ENCODE data around the gene FBXO21.

DNA sequence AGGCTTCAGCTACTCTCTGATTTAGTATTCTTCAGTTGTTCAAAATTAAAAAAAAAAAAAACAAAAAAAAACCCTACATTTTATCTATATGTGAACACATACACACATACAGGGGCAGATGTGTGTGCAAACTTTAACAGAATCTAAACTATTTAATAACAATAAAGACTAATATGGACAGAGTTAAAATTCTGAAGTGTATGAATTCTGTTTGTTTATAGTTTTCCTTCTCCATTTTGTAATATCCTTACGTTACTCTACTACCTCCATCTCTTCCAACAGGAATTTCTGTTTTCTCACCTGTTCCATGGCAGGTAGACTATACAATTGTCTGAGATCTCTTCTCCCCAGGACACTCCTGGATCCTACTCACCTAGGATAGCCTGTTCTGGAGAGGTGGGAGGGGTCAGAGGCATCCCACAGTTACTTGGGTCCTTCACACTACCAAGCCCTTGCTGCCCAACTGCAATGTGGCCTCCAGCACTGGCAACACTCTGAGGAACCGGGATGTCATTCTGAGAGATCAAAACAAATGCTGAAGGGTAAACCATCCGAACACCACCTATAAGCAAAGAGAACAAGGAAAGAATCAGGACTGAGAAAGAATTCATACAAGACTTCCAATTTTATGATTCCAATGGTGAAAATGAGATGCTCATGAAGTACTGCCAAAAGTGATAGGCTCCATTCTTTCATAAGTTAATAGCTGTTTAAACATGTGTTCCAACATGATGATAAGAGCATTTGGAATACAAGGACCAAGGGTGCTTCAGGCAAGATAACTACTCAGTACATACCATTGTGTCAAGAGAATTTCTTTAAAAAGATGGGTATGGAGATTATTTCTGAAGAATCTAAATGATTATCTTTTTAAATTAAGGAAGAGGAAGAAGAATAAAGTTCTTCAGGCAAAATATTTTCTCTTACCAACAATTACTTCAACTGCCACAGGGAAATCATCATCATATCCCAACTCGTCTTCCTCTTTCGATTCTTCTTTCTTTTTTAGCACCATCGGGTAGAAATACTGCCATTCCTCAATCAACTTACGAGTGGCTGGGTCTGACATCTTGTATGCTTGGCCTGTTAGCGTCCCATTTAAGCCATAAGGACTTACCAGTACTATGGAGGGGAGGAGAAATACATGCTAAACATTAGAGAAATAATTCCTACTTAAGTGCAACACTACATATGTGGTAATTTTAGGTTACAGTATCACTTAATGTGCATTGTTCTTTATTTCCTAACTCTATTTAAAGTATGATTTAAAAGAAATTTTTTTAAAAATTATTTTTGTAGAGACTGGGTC lies 258.2 kb downstream of the MED13L start:
- PRO-cap = no peak

DNA sequence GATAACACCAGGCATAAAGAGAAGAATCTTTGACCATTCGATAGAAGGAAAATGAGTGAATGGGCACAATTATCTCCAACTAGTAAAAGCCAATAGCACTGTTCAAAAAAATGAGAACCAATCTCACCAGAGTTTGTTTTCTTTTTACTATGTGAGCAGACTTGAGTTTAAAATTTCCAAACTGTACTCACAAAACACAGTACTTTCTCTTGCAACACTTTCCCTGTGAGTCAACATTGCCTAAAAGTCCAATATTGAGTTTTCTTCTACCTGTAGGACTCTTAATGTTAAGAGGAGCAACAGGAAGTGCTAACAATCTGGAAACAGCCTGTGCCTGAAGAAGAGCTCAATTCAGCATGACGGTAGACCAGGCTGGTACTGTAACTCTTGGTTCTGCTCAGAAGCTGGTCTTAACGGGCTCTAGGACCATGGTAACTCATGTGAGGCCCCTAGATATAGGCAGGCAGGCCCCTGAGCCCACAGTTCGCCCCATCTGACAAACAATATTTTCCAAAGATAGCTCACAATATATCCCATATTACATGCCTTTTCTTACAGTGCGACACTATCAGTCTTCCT lies 144.3 kb downstream of the MED13L start:
- PRO-cap = no peak

DNA sequence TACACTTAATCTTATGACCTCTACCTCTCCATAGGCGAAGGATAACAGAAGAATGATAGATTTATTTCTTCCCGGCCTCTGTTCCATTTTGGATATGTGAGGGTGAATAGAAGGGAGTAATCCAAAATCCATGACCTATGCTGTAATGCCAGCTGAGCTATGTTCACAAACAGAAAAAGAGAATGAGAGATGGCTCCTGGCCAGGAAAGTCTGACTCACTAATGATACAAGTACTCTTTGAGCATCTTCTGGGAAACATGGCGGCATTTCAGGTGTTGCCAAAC lies 55.2 kb downstream of the MED13L start:
- PRO-cap = no peak

- PRO-cap = unidirectional peak, plus-strand start at chr12:116318879
Observed at GRCh38 chr12:116318023-116319227, 40.9 kb upstream of the MED13L start.

- PRO-cap = no peak
Observed at GRCh38 chr12:116390376-116391292, 113.1 kb upstream of the MED13L start.

DNA sequence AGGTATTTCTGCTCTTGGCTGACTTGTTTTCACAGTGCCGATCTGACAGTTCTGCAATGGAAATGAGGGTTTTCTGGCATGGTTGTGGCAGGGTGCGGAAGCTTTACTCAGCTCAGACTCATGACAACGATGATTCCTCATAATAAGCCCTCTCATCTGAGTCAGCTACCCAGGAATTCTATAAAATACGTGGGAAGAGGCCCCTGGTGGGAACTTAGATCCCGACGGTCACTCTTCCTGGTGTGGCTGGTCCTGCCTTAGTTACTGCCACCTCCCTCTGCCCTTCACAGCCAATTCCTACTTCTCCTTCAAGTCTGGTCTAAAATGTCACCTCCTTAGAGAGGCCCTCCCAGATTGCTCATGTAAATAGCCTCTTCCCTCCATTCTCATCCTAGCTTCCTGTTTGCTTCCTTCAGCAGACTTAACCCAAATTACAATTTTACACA lies 104.2 kb upstream of the MAP1LC3B2 start:
- PRO-cap = no peak

DNA sequence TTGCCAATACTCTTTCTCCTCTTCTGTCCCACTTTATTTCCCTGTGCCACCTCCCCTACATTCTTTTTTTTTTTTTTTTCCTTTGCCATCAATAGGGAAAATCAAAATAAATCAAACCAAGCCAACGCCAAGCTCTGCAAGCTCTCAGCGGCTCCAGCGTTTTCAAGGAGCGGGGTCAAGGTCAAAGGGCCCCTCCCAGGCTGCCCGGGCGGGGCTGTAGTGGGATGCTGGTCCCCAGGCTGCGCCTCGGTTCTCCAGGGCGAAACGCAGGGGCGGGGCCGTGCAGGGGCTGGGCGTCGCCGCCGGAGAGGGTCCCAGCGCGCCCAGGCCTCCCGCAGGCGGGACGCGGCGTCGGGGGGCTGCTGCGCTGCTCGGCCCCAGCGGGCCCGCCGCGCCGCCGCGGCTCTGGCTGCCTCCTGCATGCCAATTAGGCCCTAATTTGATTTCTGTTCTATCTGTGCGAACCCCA lies 51.0 kb upstream of the MAP1LC3B2 start:
- PRO-cap = no peak

- PRO-cap = no peak
Observed at GRCh38 chr12:116687770-116688325, 50.0 kb downstream of the SPRING1 start.

- PRO-cap = bidirectional peak, plus-strand start at chr12:116819482, minus-strand start at chr12:116819393
Observed at GRCh38 chr12:116818835-116819830, 62.1 kb downstream of the HRK start.

GRCh38 chr12:116821089-116821872 lies 60.0 kb downstream of the HRK start:
- PRO-cap = no peak

GRCh38 chr12:116855839-116856532 lies 25.3 kb downstream of the HRK start:
- PRO-cap = no peak

DNA sequence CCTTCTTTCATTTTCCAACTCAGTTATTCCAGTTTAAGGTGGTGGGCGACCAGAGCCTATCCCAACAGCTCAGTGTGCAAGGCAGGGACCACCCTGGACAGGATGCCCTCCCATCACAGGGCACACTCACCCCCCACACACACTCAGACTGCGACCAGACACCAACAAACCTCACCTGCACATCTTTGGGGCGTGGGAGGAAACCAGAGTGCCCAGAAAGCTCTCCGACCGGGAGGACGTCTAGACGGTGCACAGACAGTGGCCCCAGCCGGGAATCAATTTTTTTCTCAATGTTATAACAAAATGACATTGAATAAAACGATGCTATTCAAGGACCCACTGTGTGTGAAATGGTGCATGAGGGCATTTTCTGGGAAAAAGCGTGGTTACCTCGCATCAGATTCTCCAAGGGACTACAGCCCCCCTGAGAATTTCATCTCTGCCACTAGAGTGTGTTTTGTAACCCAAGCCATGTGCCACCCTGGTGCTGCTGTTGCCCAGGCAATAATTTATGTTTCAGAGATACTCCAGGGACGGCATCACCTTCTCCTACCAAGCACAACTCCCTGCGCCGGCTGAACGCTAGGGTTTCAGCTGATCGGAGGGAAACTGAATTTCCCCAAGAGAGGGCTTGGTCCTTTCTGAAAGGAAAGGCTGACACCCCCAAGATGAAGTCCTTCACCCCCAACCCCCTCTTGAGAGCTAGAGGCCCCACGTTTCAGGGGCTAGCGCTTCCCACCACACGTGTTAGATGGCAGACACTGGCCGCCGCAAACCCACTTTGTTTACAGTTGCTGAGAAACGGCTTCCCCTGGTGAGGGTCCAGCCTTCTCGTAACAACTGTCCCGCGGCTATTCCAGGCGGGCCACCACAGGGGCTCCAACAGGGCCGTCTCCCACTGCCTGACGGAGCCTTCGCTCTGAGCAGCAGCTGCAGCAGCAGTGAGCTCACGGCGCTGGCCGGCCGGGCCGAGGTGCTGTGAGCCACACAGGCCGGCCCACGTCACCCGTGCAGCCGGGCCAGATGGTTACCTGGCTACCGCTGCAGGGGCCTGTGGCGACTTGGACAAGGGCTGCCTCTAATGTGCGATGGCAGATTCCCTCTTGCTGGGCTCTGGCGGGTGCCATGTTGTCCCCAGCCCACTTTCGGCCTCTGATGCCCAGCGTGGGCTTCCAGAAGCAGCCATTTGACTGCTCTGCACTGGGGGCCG lies 66.6 kb downstream of the TESC start:
- PRO-cap = no peak

DNA sequence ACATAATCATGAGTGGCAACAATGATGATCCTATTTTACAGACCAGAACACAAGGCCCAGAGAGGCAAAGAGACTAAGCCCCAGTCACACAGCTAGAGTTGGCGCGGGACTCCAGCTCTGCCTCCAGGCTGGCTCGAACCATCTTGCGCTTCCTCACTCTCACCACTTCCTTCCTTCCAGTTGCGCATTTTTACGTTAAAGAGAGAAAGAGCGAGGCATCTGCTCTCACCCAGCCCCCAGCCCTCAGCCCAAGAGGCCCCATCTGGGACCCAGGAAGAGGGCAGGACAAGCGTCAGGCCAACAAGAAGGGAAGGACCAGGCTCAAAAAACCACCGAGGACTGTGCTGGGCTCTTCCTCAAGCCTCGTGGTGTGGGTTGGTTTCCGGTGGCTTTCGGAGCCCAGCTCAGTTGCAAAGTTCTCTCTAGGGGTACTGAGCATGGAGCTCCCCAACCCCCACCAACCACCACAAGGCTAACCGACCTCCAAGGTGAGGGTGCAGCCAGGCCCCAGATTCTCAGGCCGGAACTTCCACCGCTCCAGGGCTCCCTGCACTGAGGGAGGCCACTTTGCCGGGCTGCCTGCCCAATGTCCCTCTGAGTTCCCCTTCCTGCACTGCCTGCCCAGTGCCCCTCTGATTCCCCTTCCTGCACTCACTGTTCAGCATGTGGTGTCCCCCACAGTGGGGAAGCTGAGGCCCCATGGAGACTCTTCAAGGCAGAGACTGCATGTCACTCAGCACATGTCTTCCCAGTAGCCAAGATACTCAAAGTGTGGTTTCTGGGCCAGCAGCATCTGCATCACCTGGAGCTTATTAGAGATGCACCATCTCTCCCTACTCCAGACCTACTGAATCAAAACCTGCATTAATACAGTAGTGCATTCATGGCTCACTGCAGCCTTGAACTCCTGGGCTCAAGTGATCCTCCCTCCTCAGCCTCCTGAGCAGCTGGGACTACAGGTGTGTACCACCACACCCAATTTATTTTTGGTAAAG lies 35.8 kb downstream of the TESC start:
- PRO-cap = bidirectional peak, plus-strand start at position 268 of the sequence, minus-strand start at position 119 of the sequence

DNA sequence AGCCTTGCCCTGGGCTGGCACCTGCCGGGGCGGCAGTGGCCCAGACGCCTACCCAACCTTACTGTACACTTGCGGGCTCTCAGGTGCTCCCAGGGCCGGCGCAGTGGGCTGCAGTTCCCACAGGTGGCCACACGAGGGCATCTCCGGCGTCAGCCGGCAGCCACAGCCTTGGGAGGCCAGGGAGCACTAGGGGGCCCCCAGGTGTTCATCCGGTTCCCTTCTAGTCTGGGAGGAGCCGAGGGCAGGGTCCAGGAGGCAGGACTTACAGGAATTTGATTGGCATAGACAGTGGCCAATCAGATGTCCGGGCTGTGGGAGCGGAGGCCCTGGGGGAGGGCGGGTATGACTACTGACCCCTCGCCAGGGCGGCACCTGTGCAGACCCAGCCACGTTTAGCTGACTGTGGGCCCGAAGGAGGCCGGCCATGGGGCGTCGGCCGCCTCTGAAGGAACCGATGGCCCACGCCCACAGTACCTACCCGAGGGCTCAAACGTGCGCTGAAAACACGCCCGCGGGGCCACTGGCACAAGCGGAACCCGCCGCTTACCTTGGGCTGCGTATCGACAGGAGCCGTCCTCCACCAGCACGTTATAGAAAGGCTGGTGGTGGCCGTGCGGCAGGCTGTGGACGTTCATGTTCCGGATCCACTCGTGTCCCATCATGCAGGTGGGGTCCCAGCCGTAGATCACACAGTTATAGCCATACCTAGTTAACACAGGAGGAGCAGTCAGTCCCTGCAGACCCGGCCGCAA lies 34.9 kb downstream of the FBXO21 start:
- PRO-cap = no peak

GRCh38 chr12:117188654-117189633 lies 1.3 kb downstream of the FBXO21 start:
- PRO-cap = no peak

DNA sequence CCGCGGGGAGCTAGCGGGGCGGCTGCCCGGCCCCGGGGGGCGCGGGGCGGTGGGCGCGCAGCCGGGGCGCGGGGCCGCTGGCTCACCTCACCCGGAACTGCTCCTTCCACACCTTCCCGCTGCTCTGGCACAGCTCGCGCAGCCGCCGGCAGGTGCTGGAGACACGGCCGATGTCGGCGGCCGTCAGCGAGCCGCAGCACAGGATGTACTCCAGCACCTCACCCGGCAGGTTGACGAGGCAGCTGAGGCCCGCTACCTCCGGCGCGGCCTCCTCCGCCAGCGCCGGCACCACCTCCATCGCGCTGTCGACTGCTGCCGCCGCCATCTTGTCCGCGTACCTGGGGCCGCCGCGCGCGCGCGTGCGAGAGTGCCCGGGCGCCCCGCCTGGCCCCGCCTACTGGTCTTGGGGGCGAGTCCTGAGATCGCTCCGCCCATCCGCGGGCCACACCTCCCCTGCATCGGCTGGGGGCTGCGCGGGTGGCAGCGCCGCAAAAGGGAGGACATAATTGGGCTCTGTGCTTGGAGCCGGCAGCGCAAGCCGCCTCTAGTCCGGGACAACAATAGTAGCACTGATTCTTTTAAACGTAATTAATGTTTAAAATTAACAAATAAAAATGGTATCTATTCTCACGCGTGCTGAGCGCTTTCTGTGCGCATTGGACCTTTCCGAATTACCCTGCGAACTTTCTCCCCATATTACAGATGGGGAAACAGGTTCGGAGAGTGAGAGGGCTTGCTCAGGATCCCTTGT lies at the start of gene FBXO21:
Gene FBXO21 (minus strand): TSS at position 339 of the 751 bp plus-strand sequence.
- PRO-cap = unidirectional peak, minus-strand start at position 99 of the sequence; bidirectional peak, plus-strand start at position 458 of the sequence, minus-strand start at position 340 of the sequence

DNA sequence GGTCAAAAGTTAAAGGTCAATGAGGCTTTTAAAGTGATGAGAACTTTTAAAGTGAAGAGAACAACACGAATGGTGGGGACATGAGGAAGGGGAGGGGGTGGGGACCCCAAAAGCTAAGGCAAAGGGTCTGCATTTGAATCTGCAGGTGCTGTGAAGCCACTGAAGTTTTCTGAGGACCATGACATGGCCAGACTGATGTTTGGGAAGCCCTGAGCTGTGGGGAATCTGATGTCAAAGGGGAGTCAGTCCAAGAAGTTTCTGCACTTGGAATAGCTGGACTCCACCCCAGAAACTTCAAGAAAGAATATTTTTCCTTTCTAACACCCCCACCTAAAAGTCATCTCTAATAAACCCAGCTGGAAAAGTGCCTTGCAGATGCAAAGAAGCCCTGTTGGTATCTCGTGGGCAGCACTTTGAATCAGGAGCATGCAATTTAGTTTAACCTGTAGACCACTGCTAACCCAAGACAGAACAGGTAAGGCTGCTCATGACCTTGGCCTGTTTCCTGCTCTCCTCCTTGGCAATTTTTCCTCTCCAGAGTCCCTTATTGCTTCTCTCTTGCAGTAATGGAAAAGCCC lies 200.8 kb upstream of the NOS1 start:
- PRO-cap = no peak

- PRO-cap = no peak
Observed at GRCh38 chr12:117789506-117790003, 179.2 kb downstream of the KSR2 start.

- PRO-cap = no peak
Observed at GRCh38 chr12:118034703-118035883, 18.6 kb downstream of the RFC5 start.

- PRO-cap = no peak
Observed at GRCh38 chr12:118390762-118391527, 14.6 kb downstream of the SUDS3 start.

Measured in colic lymph node (tissue), 1 donor.